Colon Carcinoma Metastatic in the Brain (tissue), 2 donors: ENCODE measurements around the genes PGRMC1, SLC25A43 and SEPTIN6.

- PRO-cap, 2 experiments: no peak in any of the 2 experiments
Measured at GRCh38 chrX:117299226-117299425, 817.5 kb downstream of the KLHL13 start.

- PRO-cap, 2 experiments: no peak in any of the 2 experiments
Measured at GRCh38 chrX:117395374-117395578, 721.3 kb downstream of the KLHL13 start.

GRCh38 chrX:118496345-118496768, 742 bp downstream of the DOCK11 start:
- PRO-cap, 2 experiments: peak in 1 of 2 experiments; most common plus-strand start chrX:118496606 (in 1); most common minus-strand start chrX:118496474 (in 1)

DNA sequence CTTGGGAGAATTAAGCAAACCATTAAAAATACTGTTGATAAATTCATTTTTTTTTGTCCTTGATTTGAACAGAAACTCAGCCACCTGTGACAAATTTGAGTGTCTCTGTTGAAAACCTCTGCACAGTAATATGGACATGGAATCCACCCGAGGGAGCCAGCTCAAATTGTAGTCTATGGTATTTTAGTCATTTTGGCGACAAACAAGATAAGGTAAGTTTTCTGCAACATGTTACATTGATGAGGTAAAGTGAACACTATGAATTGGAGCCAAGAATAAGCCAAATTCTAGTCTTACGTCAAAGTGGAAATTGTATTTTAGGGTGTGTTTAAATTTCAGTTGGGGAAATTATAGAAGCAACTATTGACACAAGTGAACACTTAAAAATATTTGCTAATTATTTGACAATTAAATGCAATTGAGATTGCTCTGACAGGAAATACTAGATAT, 13.6 kb downstream of the IL13RA1 start:
- PRO-cap, 2 experiments: no peak in any of the 2 experiments

GRCh38 chrX:119235835-119237052, at the start of gene PGRMC1:
TSS of gene PGRMC1 (plus strand) at chrX:119236285.
- PRO-cap, 2 experiments: peak in 2 of 2 experiments; most common plus-strand start chrX:119236352 (in 2); most common minus-strand start chrX:119236131 (in 1)

DNA sequence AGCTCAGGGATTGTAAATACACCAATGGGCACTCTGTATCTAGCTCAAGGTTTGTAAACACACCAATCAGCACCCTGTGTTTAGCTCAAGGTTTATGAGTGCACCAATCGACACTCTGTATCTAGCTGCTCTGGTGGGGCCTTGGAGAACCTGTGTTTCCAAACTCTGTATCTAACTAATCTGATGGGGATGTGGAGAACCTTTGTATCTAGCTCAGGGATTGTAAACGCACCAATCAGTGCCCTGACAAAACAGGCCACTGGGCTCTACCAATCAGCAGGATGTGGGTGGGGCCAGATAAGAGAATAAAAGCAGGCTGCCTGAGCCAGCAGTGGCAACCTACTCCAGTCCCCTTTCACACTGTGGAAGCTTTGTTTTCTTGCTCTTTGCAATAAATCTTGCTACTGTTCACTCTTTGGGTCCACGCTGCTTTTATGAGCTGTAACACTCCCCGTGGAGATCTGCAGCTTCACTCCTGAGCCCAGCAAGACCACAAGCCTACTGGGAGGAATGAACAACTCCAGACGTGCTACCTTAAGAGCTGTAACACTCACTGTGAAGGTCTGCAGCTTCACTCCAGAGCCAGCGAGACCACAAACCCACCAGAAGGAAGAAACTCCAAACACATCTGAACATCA, 66.4 kb upstream of the SLC25A43 start:
- PRO-cap, 2 experiments: no peak in any of the 2 experiments

GRCh38 chrX:119399016-119400069, at the start of gene SLC25A43:
TSS of gene SLC25A43 (plus strand) at chrX:119399336.
- PRO-cap, 2 experiments: peak in 2 of 2 experiments; most common plus-strand start chrX:119399381 (in 1); most common minus-strand start chrX:119399223 (in 1)

DNA sequence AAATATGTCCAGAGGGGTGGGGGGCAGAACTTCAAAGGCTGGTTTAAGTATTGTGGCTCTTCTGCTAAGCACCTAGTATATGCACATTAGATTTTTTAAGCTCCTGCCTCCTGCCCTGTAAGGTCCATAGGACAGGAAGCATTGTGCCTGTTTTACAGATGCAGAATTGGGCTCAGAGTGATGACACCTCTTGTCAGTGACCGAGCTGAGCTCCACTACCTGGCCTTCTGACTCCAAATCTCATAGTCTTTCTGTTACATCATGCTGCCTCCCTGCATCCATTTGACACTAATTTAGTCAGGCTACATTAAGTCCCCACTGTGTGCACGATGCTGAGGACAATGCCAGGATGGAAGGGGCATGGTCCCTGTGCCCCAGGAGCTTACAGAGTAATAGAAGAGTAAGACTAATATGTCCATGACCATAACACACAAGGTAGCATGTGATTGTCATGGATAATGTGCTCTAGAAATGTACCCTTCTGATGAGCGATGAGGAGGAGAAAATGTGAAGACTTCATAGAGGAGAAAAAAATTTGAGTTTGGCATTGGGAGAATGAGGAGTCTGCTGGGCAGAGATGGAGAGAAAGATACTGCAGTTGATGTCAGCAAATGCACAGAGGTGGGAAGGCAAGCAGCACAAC, 2.0 kb downstream of the SLC25A43 start:
- PRO-cap, 2 experiments: no peak in any of the 2 experiments

GRCh38 chrX:119693008-119693747, at the start of gene SEPTIN6:
TSS of gene SEPTIN6 (minus strand) at chrX:119693168.
- PRO-cap, 2 experiments: peak in 1 of 2 experiments; most common minus-strand start chrX:119693168 (in 1)

- PRO-cap, 2 experiments: no peak in any of the 2 experiments
Measured at GRCh38 chrX:119870433-119870849, 1.1 kb downstream of the RNF113A start.

DNA sequence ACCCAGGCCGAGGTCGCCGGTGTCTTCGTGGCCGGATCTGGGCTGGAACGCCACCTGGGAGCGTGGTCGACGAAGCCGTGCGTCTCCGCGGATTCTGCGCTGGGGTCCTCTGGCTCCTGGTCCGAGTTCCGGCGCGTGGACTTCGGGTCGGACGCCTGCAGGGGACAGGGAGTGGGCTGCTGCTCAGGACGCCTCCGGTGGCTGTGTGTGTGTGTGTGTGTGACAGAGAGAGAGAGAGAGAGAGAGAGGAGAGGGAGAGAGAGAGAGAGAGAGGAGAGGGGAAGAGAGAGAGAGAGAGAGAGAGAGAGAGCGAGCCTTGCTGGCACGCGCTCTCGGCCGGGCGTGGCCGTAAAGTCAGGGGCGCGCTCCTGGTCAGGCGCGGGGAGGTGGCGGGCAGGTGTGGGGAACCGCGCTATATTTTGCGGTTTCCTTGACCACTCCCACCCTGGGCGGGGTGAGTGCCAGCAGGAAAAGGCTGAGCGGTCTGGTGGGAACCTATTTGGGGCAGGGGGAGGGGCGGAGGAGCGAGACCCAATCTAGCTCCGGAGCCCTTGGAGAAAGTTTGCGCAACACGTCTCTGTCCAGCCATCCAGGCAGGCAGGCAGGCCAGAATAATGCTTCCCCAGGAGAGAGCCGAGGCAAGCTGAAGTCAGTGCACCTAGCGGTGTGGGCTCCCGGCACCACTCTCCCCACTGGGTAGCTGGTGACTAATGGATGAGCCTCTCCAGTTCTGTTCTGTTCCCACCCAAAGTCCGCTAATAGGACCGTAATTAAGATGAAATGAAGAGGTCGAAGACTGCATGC, 61.9 kb downstream of the RHOXF2B start:
- PRO-cap, 2 experiments: no peak in any of the 2 experiments

DNA sequence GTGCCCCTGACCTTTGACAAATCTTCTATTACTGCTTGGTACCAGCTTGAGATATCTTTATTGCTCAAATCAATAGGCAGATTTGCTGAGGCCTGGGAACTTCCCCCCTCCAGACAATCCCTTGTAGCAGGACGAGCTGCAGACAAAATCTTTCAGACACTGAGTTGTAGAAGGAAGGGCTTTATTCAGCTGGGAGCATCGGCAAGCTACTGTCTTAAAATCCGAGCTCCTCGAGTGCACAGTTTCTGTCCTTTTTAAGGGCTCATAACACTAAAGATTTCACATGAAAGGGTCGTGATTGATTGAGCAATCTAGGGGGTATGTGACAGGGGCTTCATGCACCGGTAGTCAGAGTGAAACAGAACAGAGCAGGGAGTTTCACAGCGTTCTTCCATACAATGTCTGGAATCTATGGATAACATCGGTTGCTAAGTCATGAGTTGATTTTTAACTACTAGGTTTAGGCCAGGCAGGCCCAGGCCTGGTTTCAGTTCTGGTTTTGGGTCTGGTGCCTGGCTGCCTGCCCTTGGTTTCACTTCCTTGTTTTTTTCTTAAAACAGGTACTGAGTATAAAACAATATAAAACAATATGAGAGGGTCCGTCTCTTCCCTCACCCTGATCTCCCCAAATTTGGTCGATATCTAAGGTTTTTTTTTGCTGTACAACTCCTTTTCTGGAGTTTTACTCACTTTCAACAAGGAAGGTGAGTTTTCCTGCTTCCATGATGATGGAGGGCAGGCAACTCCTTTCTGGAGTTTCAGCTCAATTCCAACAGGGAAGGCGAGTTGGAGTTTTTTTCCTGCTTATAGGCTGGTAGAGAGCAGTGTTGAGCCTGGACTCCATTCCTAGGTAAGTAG, 41.6 kb downstream of the RHOXF2B start:
- PRO-cap, 2 experiments: no peak in any of the 2 experiments

GRCh38 chrX:120125271-120125852, 9.6 kb upstream of the RHOXF1 start:
- PRO-cap, 2 experiments: no peak in any of the 2 experiments

DNA sequence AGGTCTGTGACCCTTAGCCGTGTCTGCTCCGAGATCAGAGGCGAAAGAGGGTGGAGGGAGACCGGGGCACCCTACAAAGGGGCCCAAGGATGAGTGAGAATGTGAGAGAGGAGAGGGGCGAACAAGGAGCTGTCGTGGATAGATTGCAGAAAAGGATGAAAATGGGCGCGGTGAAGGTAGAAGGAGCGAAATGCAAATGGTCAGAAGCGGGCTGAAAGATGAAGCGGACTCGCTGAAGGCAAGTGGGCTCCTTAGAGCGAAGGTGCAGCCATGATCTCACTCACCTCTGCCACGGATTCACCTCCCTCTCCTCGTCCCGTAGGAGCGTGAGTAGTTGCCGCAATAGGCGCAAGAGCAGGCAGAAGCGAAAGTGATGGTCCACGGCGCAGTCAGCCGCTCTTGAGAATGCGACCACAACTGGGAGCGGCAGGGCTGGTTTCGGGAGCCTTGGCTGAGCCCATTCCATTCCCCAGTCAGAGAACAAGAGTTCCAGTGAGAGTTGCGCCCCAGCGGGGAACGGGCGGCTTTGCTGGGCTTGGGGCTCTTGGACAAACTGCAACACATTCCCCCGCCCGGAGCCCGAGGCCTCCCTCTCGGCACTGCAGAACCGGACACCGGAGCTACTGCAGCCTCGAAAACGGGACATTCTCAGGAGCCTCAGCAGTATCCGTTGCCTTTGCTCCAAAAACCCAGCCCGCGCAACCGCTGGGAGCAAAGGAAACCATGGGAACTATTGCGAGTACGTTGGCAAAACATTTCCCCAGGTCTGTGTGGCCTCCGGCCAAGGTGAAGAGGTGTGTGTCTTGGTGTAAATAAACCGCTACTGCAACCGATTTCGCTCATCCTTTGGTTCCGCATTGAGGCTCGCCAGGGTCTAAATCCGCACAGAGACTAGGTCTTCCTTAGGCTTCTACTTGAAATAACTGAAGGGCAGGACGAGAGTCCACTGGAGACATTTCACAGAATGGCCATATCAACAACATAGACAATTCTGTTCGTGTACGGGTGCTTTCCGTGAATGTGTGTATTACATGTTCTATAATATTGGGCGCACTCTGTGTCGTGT, 5.8 kb upstream of the ZBTB33 start:
- PRO-cap, 2 experiments: peak in 2 of 2 experiments; most common plus-strand start position 361 of the sequence (in 2)

GRCh38 chrX:120251255-120252194, 913 bp downstream of the ZBTB33 start:
- PRO-cap, 2 experiments: peak in 2 of 2 experiments; most common minus-strand start chrX:120251691 (in 2)

DNA sequence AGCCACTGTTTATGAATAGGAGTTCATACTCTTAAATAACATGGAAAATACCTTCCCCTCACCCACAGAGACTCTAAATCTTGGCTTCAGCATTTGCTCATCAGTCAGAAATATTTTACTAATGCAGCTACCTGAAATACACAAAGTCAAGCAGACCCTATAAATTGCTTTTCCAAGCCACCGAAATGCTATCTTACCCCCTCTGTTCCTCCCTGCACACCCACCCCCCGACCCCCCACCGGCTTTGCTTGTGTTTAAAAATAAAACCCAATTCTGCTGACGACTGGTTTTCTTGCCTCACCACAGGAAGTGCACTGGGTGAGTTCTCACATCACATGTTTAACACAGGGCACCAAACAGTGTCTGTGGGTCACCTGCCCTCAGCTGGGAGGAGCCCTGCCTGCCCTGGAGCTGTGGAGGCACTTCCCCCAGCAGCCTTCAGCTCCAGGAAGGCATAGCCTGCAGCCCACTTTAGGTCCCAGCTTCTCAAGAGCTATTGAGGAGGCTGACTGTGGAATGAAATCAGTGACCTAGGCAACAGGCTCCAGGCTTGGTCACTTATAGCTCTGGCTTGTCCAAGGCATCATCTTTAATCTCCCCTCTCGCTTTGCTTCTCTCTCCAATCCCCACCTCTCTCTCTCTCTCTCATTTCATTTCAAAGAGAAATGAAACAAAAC, 8.8 kb downstream of the TMEM255A start:
- PRO-cap, 2 experiments: no peak in any of the 2 experiments

DNA sequence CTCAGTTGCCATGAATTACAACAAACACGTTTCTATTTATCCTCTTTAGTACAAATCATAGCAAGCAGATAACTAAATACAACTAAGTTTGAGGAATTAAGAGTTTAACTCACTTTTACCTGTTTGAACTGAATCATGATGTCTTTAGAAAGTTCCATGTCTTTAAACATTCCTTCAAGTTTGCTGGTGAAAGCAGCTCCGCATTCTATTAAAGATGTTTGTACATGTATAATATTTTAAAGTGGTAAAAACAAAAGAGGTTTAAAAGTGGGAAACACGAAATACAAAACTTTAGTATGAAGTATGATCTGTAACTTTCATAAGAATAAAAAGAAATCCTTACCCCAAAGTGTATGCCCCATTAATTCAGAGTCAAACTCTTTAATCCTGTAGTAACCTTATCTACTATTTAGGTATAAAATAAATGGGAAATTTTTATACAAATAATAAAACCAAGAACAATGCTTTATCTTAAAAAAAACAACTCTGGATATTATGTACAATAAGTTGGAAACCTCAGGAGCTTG, 22.7 kb downstream of the CUL4B start:
- PRO-cap, 2 experiments: no peak in any of the 2 experiments

GRCh38 chrX:120562481-120563003, 1.8 kb upstream of the CUL4B start:
- PRO-cap, 2 experiments: no peak in any of the 2 experiments

DNA sequence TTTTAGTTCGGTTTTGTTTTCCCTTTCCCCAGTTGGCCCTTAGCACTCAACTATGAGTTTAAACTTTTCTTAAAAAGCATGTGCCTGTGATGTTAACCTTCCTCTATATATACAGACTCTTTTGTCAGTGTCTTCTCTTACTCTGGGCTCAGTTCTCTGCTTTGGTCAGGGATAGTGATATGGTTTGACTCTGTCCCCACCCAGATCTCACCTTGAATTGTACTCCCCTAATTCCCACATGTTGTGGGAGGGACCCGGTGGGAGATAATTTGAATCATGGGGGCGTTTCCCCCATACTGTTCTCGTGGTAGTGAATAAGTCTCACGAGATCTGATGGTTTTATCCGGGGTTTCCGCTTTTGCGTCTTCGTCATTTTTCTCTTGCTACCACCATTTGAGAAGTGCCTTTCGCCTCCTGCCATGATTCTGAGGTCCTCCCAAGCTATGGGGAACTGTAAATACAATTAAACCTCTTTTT, 144.3 kb downstream of the GLUD2 start:
- PRO-cap, 2 experiments: no peak in any of the 2 experiments

GRCh38 chrX:123184704-123185079, 614 bp downstream of the GRIA3 start:
- PRO-cap, 2 experiments: no peak in any of the 2 experiments